Foreskin keratinocyte (primary cell): ENCODE data around the genes NPIPA3 and NDE1.

GRCh38 chr16:13623737-13623962, 296.3 kb upstream of the ERCC4 start:
- RAMPAGE, total RNA, result no peak

- RAMPAGE, total RNA, result no peak
These were observed 37.0 kb downstream of the ERCC4 start for GRCh38 chr16:13956603-13957791.

GRCh38 chr16:13999713-14000388, 71.3 kb upstream of the MRTFB start:
- RAMPAGE, total RNA, result no peak

- RAMPAGE, total RNA, result no peak
These were observed 66.6 kb upstream of the MRTFB start for GRCh38 chr16:14004433-14004940.

DNA sequence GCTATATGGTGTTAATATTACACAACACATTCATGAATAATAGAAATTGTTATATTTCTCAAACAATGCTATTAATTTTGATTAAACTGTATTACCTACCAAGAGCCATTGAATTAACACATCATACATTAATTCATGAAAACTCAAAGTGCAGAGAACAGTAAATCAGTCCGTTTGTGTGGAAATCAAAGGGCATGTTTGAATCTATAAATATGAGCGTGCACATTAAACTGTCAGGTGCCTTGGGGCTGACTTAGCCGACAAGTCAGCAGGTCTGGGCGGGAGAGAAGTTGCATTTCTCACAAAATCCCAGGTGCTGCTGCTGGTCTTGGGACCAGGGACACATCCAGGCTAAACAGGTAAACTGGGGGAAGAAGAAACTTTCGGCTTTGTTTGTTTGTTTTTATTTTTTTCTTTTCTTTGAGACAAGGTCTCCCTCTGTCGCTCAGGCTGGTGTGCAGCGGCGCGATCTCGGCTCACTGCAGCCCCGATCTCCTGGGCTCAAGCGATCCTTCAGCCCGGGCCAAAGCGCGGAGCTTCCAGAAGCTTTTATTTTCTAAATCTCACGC, 213.8 kb downstream of the MRTFB start:
- RAMPAGE, total RNA, result no peak

GRCh38 chr16:14345780-14346193, 274.7 kb downstream of the MRTFB start:
- RAMPAGE, total RNA, result no peak

DNA sequence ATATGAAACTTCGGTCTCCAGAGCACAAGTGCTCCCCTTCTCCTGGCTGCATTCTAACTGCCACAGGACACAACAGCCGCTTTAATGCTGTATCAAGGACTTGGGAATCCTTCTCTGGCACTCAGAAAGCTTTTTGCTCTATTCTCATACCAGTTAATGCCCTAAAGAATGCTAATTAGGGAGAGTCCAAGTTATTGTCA, 90.9 kb downstream of the PARN start:
- RAMPAGE, total RNA, result no peak

GRCh38 chr16:14703083-14703590, at the start of gene NPIPA3:
Gene NPIPA3 (plus strand): TSS chr16:14703411.
- RAMPAGE, total RNA, result no peak

DNA sequence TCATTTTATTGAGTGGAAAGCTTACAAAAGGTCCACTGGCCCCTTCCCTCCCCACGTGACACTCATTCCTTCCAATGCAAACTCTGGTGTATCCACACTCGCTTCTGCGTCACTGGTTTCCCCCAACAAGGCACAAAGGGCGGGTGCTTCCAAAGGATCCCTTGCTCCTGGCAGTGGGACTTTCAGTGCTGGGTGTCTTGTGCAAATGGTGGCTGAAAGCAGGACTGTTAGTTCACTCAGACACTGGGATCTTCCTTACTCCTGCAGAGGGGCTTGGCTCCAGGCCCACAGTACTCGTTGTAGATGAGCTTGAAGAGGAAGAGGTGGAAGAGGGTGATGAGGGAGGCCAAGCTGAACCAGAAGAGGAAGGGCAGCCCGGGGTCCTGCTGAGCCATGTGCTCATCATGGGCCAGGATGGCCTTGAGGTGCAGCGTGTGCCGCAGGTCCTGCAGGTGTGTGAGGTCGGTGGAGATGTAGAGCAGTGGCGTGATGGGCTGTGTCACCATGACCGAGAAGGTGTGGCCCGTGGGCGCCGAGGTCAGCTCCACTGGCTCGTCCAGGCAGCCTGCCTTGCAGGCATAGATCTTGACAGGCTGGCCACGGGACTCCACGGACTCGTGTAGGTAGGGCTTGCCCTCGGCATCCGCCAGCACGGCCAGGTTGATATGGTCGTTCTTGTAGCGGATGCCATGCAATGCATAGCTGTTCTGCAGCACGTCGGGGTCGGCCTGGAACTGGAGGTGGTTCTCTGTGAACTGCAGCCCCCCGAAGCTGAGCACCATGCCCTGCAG, 13.4 kb downstream of the PDXDC1 start:
- RAMPAGE, total RNA, result no peak

- RAMPAGE, total RNA, result no peak
These were observed 24.3 kb downstream of the NTAN1 start for GRCh38 chr16:15031503-15032043.

GRCh38 chr16:15127290-15127587, 33.2 kb upstream of the RRN3 start:
- RAMPAGE, total RNA, result no peak

DNA sequence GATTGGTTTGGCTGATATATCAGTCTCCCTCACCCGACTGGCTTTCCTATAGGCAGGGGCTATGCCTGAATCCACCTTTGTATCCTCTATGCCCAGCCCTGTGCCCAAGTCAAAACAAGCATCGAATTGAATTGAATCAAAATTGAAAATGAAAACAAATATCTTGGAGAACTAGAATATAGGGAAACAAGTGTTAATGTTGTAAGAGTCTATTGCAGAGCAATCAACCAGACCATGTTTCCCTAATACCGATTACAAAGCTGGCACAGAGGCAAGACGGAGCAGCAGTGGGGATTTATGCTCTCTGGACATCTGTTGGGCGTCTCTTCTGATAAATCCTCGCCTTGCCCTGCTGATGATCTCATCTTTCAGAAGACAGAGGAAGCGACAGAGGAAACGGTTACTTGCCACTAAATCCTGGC, 112.3 kb upstream of the RRN3 start:
- RAMPAGE, total RNA, result no peak

- RAMPAGE, total RNA, result no peak
These were observed 70.2 kb downstream of the MARF1 start for GRCh38 chr16:15572409-15573398.

GRCh38 chr16:15607554-15608168, 35.3 kb downstream of the MARF1 start:
- RAMPAGE, total RNA, result no peak

- RAMPAGE, total RNA, result no peak
These were observed 3.9 kb downstream of the MARF1 start for GRCh38 chr16:15638903-15639648.

DNA sequence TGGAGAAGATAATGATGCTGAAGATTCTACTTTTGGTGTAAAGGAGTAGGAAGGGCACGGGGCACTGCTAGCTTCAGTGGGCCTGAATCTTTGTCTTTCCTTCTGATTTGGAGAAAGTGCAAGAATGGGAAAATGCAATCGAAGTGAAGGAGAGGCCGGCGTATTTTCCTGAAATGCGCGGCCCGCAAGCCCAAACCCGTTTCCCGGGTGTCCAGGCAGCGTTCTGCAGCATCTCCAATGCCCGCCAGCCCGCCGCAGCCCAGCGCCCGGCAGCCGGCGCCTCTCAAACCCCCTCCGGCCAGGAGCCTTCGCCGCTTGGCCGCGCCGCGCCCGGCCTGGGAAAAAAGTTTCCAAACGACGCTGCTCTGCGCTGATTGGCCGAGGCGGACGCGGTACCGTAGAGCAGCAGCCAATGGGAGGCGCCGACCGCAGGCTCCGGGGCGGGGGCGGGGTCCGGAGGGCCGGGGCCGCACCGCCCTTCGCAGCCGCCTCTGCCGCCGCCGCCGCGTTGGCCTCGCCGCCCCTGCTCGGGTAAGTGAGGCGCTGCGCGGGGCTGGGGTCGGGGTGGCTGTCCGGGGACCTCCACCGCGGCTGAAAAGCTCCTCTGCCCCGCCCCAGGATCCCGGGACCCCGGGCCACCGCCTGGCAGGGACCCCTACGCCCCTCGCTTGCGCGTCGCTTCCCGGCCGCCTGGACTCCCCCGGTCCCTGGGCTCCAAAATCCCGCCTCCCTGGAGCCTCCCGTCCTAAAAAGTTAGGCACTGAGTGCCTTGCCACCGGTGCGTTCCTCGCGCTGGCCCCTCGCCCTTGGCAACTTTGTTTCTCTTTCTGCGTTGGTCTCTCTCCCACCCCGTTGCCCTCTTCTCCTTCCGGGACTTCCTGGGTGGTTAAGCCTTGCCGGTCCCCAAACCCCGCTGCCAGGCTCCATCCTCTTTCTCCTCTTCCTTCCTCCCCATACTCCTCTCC, at the start of gene NDE1:
Gene NDE1 (plus strand): TSS at position 482 of the 965 bp plus-strand sequence.
- RAMPAGE, total RNA, result start-site peak on the plus strand centred at position 507 of the sequence, 22 bp wide, 148 and 36 reads in 2 replicates

DNA sequence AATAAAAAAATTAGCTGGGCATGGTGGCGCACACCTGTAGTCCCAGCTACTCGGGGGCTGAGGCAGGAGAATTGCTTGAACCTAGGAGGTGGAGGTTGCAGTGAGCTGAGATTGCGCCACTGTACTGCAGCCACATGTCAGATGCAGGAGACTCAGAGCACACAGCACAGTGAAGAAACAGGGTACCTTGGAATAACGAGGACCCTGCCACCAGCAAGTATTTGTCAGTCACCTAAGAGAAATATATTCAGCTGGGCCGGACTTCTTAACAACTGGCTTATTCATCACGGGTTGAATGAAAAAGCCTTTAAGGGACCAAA, 22.2 kb downstream of the NDE1 start:
- RAMPAGE, total RNA, result no peak

- RAMPAGE, total RNA, result no peak
These were observed 74.5 kb downstream of the NDE1 start for GRCh38 chr16:15724492-15725092.

- RAMPAGE, total RNA, result no peak
These were observed 86.8 kb downstream of the NDE1 start for GRCh38 chr16:15736794-15737315.

GRCh38 chr16:15741343-15742099, 91.5 kb downstream of the NDE1 start:
- RAMPAGE, total RNA, result no peak